ENCODE measurements around a stretch of chr3.

- RRBS = 6% methylated on average over 29 of the region's 56 CpGs
These were observed 27.7 kb downstream of the MELTF start for GRCh38 chr3:197001683-197002627.

DNA sequence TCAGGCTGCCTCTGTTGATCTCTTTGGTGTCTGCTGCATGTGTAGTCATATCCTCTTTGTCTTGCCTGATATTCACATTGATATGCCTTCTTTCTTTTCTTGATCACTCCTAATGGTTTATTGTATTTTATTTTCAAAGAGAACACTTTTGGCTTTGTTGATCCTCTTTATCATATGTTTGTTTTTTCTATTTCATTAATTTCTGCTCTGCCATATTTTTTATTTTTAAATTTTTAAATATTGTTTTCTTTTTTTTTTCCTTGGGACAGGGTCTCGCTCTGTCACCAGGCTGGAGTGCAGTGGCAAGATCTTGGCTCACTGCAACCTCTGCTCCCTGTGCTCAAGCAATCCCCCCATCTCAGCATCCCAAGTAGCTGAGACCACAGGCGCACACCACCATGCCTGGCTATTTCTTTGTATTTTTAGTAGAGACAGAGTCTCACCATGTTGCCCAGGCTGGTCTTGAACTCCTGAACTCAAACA is 28.2 kb upstream of the MELTF start:
- RRBS = no CpG with 5 or more reads among the region's 2 CpGs

GRCh38 chr3:197065115-197066025 is 35.8 kb upstream of the MELTF start:
- RRBS = no CpG with 5 or more reads among the region's 7 CpGs

GRCh38 chr3:197069097-197069436 is 39.5 kb upstream of the MELTF start:
- RRBS = no CpG with 5 or more reads among the region's 5 CpGs

DNA sequence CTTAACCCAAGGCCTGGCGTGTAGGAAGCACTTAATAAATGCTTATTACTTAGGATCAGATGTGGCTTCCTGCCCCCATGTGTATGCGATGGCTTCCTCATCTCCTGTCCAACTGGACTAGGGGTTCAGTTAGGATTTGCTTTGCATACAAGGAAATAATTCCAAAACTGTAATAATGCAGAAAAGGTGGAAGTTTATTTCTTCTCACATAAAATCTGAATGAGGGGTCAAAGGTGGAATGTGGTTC is 54.6 kb downstream of the BDH1 start:
- RRBS = no CpG with 5 or more reads among the region's 2 CpGs

DNA sequence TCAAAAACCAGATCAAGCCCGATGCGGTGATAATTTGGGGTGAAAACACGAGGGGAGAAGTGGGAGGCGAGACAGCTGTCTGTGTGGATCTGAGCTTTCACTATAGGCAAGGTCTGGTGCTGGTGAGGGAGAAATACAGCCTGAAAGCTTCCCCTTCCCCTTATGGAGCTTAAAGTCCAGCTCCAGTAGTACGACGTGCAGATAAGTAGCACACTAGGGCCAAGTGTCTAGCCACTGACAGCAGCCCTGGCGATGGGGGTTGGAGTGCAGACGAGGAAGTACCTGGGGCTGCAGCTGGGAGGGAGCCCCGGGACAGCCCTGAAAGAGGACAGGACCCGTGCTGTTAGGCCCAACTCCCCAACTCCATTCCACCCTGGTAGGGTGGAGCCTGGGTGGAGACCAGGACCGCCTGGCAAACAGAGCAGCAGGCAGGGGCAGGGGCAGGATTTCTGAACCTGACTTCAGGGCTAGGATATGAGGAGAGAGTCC is 43.1 kb downstream of the BDH1 start:
- RRBS = no CpG with 5 or more reads among the region's 11 CpGs

DNA sequence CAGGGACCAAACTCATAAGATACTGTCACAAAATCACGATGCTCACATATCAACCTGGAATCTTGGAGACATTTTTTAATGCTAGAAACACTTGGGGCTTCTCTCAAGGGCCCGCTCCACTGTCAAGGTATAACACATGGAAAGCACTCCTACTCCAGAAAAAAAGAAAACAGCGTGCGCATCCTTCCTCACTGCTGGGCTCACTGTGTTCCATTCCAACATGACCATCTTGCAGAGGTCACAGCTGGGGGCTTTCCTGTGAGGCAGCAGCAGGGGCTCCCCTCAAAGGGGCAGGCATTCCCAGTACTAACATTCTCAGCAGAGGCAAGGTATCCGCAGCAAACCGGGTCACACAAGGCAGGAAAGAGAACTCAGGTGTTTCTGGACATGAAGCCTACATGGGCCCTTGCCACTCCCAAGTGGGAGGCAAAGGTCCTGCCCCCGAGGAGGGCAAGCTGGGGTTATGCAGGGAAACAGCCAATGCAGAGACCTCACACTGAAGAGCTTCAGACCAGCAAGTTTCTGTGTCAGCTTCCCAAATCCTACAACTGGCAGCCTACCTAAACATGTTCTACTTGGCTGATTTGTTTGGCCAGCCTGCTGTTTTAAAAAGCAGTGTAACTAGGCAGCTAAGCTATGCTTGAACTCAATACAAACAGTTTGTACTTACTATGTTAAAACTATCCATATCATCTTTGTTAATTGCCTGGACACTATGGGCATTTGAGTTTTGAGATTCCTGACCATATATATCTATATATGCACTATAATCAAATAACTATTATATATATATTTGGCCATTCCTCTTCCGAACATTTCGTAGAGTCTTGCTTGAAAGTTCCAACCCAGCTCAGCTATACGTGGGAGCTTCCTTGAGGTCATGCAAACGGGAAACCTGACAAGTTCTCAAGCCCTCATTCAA is 6.3 kb downstream of the BDH1 start:
- RRBS = no CpG with 5 or more reads among the region's 11 CpGs

GRCh38 chr3:197750550-197751209 is 997 bp downstream of the FYTTD1 start:
- RRBS = no CpG with 5 or more reads among the region's 38 CpGs

DNA sequence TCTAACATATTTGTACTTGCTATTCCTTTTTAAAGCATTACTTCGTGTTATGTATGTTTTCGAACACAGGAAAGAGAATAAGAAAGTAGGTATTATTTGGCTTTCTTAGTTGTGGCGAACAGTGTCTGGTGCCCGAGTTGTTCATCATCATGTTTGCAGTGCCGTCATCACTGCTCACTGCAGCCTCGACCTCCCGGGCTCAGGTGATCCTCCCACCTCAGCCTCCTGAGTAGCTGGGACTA is 1.2 kb downstream of the LRCH3 start:
- RRBS = no CpG with 5 or more reads among the region's 7 CpGs

DNA sequence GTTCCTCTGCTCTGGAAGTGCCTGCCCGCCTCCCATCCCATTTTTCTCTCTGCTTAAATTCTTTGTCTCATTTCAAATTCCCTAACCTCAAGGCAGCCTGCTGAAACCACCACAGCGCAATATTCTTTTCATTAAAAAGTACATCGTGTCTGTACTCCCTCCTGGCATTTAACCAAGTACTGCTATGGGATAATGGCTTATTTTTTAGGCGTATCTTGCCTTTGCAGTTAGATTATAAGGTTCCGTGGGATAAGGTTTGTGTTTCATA is 906 bp downstream of the LMLN start:
- RRBS = no CpG with 5 or more reads among the region's 5 CpGs

DNA sequence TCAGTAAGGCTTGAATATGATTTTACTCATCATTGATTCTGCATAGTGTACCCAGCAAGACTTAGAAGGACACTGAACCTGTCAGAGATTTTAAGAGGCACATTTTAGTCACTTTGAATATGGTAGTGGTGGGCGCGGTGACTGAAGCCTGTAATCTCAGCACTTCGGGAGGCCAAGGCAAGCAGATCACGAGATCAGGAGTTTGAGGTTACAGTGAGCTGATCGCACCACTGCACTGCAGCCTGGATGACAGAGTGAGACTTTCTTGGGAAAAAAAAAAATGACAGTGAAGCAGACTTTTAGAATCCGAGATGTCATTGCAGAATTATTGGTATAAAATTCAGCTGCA is 82.1 kb downstream of the LMLN start:
- RRBS = no CpG with 5 or more reads among the region's 6 CpGs

- RRBS = no CpG with 5 or more reads among the region's 10 CpGs
These were observed 193.1 kb downstream of the LMLN start for GRCh38 chr3:198153014-198153571.